Subcutaneous preadipocyte (primary cell): ENCODE measurements around the genes RAB7A, ISY1, H1-8, TMCC1 and ALG1L2.

- CAGE, long polyA plus RNA = no peak
These were observed 44.0 kb upstream of the GATA2 start for GRCh38 chr3:128537070-128537402.

DNA sequence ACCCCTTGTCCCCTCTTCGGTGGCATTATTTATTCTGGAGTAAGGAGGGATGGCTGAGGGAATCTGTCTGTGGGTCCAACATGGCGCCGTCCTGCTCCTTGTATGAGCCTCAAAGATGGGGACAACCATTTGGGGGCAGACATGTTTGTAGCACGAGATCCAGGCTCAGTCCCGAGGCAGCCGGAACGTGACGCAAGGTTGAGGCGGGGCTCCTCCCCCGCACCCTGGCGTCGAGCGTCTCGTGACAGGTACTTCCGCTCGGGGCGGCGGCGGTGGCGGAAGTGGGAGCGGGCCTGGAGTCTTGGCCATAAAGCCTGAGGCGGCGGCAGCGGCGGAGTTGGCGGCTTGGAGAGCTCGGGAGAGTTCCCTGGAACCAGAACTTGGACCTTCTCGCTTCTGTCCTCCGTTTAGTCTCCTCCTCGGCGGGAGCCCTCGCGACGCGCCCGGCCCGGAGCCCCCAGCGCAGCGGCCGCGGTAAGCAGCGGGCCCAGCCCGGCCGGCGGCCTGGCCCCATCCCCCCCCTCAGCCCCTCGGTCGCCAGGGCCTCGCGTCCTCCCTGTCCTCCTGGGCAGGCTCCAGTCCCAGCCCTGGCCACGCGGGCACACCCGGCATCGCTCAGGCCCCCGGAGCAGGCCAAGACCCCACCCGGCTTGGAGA, at the start of gene RAB7A:
Gene RAB7A (plus strand): TSS at position 298 of the 657 bp plus-strand sequence.
- CAGE, long polyA plus RNA = start-site peak on the plus strand centred at position 316 of the sequence, 91 bp wide, 8,091 and 1,994 reads in 2 replicates

DNA sequence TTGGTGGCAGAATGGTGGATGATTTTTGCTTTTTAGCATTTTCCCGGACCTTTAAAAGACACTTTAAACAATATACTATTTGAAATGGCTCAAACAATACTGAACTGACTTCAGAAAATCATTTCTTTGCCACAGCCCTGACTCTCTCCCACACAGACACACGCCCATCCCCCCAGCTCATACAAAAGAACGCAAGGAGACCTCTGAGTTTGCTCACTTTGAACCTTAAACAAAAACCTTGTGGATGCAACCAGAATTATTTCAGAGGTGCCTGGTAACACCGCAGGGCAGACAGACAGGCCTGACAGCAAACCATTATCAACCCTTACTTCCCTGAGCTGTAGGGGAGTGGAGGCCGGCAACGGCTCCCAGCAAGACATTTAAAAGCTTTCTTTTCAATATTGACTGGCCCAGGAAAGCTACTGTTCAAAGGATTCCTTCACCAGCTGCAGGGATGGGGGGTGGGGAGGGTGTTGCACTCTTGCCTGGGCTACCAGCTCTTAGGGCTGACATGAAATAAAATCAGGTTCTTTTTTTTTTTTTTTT, 2.0 kb upstream of the EFCC1 start:
- CAGE, long polyA plus RNA = no peak

GRCh38 chr3:129058198-129059003, 2.2 kb upstream of the GP9 start:
- CAGE, long polyA plus RNA = no peak

DNA sequence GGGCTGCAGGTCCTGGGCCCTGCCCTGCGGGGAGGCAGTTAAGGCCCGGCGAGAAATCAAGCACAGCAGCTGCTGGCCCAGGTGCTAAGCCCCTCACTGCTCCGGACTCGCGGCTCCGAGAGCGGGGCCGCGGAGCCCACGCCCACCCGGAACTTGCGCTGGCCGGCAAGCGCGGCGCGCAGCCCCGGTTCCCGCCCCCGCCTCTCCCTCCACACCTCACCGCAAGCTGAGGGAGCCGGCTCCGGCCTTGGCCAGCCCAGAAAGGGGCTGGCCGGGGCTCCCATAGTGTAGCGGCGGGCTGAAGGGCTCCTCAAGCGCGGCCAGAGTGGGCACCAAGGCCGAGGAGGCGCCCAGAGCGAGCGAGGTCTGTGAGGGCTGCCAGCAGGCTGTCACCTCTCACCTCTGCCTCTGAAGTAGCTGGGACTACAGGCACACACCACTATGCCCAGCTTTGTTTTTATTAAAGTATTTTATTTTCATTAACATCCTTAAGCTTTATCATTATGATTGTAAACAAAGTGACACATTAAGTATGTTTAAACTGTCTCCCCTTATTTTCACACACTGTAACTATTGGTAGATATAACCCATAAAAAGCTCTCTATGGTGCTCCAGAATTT, 8.0 kb downstream of the GP9 start:
- CAGE, long polyA plus RNA = no peak

GRCh38 chr3:129160844-129161905, at the start of gene ISY1:
Gene ISY1 (minus strand): TSS chr3:129161063.
- CAGE, long polyA plus RNA = start-site peak on the minus strand at chr3:129161052-129161082, 236 and 32 reads in 2 replicates

GRCh38 chr3:129165500-129165959, 4.7 kb upstream of the ISY1 start:
- CAGE, long polyA plus RNA = no peak

GRCh38 chr3:129166602-129166920, 5.7 kb upstream of the ISY1 start:
- CAGE, long polyA plus RNA = no peak

GRCh38 chr3:129239884-129240920, 9.2 kb upstream of the COPG1 start:
- CAGE, long polyA plus RNA = no peak

DNA sequence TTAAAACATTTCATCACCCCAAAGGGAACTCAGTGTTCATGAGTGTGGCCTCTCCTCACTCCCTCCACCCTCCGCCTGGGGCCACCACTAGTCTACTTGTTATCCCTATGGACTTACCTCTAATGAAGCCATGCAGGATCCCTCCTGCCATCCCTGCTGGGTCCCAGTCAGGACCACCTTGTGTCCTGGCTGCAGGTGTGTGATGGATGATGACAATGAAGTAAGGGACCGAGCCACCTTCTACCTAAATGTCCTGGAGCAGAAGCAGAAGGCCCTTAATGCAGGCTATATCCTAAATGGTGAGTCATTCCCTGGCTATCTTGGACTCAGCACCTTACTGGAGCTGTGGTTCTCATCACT, 10.9 kb upstream of the HMCES start:
- CAGE, long polyA plus RNA = no peak

DNA sequence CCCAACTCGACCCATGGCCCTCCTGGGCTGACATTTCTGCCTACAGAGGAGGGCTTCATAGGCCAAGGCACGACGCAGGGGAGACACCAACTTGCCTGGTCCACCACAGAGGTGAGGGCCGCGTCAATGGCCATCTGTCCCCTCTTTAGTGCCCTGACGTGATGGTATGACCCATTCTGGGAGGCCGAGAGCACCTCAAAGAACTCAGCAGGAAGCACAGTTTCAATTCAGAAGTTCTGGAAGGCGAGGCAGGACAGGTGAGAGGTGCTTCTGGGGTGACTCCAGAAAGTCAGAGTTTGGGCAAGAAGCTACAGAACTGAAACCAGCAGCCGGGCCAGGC, 7.6 kb upstream of the H1-10 start:
- CAGE, long polyA plus RNA = no peak

DNA sequence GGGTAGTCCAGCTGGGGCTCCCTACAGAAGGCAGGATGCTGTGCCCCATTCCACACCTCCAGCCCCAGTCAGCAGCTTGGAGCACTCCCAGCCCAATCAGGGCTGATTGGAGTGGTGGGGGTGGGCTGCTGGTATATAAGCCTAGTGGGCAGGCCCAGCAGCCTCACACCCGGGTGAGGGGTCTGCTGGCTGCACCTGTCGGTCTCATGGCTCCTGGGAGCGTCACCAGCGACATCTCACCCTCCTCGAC, at the start of gene H1-8:
Gene H1-8 (plus strand): TSS at position 163 of the 250 bp plus-strand sequence.
- CAGE, long polyA plus RNA = no peak

GRCh38 chr3:129569167-129570172, 26.5 kb downstream of the H1-8 start:
- CAGE, long polyA plus RNA = no peak

DNA sequence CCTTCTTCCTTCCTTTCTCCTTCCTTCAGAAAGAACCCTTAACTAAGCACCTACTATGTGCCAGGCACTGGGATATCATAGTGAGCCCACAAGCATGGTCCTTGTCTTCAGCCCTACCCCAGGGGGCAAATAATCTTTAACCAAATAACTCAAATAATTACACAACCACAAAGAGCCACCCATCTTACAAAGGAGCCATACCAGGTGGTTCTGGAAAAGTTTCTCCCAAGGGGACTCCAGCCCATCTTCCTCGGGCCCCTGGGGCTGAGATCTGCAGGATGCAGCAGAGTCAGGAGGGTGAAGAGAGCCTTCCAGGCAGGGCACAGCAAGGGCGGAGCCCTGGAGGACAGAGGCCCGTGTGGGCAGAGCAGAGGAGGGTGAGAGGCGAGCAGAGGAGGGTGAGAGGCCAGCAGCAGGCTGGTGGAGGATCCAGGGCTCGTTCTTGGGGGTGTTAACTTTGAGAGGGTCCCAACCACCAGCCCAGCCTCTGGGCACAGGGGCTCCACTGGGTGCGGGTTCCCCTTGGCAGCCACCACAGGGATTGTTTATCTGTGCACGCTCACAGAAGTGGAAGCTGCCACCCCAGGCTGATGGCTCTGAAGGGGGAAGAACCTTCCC, 9.1 kb upstream of the PLXND1 start:
- CAGE, long polyA plus RNA = no peak

DNA sequence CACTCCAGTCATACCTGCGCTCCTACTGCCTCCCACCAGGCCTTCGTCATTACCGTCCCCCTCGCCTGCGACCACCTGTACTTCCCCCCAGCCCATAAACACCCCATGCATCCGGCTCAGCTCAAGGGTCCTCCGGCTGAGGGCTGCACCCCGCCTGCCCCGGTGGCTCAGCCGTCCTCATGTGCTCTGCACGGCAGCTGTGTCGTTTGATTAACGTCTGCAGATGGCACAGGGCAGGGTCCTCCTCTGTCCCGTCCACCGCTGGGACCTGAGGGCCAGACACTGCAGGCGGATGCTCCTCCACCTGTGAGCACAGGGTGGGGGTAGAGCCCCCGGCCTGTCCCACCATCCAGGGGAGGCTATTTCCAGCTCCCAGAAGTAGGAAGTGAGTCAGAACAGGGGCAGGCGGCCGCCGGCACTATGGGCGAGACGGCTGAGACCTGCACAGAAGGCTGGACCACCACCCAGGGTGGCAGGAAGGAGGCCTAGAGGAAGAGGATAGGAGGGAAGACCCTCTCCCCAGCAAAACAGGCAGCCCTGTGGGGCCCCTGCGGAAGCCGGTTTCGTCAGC, 12.4 kb upstream of the PLXND1 start:
- CAGE, long polyA plus RNA = no peak

GRCh38 chr3:129757061-129757850, 136.3 kb downstream of the TMCC1 start:
- CAGE, long polyA plus RNA = no peak

DNA sequence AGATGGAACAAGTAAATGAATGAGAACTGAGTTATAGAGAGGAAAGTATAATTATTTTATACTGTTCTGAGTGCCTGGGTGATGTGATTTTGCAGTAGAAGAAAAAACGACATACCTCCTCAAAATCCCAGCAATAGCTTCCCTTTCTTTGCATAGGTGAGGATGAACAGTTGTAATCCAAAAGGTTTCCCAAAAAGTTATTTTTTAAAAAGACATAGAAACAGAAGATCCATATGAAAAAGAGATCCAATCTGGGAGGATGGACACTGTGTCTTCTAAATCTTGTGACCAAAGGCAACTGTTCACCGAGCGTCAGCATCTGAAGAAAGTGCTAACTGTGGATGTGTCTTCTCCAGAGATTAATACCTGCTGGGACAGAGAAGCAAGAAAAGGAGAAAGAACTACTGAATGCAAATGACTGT, 13.3 kb downstream of the TMCC1 start:
- CAGE, long polyA plus RNA = no peak

GRCh38 chr3:129893261-129894300, at the start of gene TMCC1:
Gene TMCC1 (minus strand): TSS chr3:129893711.
- CAGE, long polyA plus RNA = no peak

DNA sequence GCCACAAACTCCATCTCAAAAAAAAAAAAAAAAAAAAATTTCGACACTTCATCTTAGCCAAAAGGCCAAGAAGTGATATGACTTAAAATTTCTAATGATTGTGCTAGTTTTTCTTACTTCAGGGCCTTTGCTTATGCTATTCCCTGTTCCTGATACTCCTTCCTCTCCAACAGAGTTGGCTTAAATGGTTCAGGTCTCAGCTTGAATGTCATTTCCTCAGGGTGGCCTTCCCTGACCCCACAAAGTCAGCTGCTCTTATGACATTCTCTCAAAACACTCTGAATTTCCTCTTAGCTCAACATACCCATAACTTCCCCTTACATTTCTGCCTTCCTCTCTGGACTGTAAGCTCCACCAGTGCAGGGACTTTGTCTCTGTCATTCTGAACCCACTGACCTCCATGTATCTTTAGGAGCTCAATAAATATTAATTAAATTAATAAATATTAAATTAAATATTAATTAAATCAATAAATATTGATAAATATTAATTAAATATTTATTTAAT, 17.7 kb upstream of the TMCC1 start:
- CAGE, long polyA plus RNA = no peak

- CAGE, long polyA plus RNA = no peak
These were observed at the start of gene ALG1L2 for GRCh38 chr3:130081460-130082066. Gene ALG1L2 (plus strand): TSS chr3:130081831.